ENCODE data around the genes FCRLB and OLFML2B.

GRCh38 chr1:161540616-161540982, 9.0 kb downstream of the FCGR3A start:
- PRO-cap, result no peak

GRCh38 chr1:161721263-161722364, at the start of gene FCRLB:
TSS of gene FCRLB (plus strand) at chr1:161721544.
- PRO-cap, result no peak

DNA sequence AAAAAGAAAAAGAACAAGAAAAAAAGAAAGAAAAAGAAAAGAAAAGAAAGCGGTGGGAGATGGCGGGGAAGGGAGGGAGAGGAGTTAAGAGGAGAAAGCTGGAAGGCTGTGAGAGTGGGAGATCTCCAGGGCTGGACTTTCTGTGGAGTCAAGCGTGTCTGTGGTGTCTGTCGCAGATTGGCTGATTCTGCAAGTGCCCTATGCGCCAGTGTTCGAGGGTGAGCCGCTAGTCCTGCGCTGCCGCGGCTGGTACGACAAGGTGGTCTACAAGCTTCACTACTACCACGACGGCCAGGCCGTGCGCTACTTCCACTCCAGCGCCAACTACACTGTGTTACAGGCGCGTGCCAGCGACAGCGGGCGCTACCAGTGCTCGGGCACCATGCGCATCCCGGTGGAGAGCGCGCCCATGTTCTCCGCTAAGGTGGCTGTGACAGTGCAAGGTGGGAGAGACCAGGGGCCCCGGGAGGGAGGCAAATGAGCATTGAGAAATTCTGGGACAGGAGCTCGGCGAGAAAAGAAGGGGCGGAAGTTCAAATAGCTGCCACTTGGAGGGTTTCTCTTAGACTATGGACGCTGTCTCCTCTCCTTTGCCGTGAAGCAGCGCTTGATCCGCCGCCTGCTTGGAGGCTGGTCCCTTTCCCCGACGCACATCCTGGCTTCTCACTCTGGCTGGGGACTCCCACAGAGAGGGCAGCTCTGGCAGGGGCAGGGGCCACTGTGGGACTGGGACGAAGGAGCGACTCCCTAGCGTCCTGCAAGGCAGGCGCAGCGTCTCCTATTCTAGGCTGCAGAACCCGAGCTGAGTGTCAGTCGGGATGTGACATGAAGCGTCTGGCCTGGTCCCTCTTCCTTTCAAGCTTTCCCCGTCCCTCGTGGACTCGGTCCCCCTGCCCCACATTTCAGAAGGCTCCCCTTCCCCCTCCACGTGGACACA, 4.6 kb downstream of the FCRLB start:
- PRO-cap, result no peak

DNA sequence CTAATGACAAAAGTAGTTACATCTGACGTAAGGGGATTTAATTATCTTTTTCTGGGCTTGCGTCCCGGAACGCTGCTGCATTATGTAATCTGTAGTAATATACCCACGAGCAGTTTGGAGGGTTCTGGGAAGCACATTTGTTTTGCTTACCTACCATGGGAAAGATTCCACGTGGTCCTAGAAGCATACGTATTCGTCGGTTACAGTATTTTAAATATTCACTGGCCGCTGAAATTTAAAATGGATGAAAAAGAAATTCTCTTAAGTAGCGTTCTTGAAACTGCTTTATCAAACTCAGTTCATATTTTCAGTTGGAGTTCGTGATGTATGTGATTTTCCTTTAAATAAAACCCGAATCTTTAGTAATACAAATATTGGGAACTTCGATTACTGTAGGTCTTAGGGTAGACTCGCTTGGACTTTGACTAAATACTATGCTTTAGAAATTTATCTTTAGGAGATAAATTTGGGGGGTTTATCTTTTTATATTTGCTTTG, 798 bp upstream of the ATF6 start:
- PRO-cap, result unidirectional peak, plus-strand start at position 112 of the sequence

GRCh38 chr1:161934184-161934473, 89.5 kb downstream of the OLFML2B start:
- PRO-cap, result no peak

DNA sequence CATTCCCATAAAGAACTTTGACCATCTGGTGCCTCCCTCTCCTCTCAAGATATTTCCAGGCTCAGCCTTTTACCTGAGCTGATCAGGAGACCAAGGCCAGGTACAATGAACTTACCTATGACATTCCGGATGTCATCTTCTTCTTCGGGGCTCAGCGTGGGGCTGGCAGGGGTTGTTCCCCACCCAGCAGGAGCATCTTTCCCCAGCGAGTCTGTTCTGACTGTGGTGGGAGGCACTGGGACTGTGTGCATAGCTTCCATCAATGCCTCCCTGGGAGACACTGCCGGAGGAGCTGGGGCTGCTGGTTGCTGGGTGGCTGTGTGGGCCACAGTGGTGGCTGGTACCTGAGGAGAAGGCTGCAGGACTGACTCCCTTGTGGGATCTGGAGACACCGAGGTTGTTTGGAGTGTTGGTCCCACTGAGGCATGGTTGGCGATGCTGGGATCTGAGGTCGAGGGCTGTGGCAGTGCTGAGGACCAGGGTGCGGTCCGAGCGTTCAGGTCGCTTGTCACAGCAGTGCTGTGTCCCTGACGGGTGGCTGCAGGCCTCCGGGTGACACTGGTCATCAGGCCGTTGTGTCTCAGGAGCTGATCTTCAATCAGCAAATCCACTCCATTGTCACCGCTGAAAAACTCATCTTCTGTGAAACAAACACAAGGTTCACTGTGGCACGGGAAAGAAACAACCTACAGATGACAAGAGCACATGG, 25.8 kb downstream of the OLFML2B start:
- PRO-cap, result no peak

DNA sequence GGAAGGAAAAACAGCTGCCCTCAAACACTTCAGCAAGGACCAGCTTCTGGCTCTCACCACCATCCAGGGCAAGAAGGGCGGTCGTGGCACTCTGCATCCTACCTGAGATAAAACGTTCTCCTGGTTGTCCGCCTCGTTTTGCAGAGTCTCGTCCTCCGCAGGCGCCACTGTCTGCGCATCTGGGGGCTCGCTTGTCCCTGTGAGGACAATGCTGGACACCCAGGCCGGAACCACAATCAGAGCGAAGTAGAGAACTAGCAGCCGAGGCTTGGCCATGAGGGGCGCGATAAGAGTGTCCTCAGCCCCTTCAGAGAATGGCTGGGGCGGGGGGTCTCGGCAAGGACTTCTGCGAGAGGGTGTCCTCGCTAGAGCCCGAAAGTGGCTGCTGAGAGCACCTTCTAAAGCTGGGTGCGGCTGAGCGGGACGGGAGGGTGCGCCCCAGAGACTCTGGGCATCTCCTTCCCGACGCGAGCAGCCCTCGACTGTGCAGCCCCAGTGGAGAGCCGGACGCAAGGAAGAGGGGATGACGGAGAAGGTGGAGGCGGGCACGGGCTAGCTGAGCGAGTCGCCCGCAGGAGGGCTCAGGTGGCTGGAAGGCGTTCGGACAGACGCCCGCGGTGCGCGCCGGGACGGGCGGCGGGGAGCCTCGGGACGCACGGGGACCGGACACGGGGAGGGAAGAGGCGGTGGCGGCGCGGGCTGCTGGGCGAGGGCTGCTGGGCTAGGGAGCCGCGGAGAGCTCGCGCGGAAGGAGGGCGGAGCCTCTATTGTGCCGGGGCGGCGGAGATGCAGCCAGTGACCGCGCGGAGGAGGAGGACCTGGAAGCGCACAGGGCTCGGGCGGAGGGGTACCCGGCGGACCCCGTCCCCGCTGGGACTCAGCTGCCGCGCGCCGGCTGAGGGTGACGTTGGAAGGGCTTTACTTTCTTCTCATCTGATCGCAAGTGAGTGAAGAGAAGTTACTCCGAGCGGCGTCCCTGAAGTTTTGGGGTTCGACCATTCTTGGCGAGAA, at the start of gene OLFML2B:
TSS of gene OLFML2B (minus strand) at position 715 of the 1,011 bp plus-strand sequence.
- PRO-cap, result bidirectional peak, plus-strand start at position 798 of the sequence, minus-strand start at position 715 of the sequence

DNA sequence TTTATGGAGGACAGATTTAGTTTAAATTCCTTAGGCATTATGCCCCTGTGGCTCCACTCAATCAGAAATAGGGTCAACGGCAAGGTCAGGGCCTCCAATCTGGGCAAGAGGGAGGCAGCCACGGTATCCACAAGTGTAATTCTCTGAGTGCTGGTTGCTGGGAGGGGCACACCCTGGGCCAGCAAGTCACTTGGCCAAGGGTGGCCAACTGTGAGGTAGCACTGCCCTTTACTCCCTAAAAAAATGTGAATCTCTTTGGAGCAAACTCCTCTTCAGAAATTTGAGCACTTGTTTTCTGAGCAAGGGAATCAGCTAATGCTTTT, 12.8 kb downstream of the SPATA46 start:
- PRO-cap, result no peak

- PRO-cap, result no peak
These were observed 13.4 kb upstream of the UAP1 start for GRCh38 chr1:162548085-162548594.

DNA sequence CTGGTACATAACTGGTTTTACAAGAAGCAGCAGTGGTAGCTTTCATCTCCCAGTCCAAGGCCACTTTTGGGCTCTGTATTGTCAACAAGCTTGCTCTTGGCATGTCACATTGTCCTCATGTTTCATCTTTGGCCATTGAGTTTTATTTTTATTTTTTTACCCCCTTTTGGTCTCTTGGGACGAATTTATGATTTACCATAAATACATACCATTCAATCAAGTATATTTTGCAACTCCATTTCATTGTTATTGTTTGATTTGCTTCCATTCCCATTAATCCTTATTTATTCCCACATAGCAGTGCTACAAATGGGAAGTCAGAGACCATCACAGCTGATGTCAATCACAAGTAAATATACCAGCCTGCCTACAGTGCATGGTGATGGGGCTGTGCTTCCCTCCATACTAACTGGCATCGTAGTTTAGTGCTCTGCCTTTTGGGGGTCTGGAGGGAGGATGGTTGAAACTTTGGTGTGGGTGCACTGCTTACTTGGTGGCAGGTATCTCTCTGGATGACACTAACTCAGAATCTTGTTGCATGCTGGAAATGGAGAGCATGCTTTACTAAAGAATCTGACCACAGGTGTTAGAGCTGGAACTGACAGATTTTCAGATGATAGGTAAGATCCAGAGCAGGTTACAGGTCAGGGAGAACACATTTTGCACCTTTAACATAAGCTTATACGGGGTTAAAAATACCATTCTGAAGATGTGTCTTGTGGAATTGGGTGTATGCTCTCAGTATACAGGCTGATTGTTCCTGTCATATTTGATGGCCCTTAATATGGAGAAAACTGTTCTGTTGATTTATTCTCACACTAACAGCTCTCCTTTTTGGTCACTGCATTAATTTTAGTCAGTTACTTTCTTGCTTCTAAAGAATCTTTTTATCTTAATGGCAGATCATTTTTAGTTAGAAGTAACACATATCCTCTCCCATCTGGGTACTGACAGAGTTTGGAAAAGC, 31.2 kb downstream of the UAP1 start:
- PRO-cap, result no peak

DNA sequence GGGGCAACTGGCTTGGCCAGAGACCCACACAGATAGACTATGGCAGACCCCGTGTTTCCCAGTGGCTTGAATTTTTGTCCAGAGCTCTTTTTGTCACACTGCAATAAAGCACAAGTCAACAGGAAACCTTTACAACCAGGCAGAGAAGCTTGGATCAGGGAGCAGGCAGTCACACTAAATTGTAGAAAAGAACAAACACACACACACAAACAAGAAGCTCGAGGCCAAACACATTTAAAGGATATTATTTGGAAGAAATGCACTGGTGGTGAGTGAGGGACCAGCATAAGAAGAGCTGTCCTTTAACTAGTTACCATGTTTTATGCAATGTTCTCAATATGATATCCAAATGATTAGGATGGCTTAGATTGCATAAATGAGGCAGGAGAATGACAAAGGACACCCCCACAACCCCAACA, 35.1 kb downstream of the DDR2 start:
- PRO-cap, result no peak

GRCh38 chr1:162696143-162697308, 64.3 kb downstream of the DDR2 start:
- PRO-cap, result no peak

GRCh38 chr1:162704857-162705086, 72.5 kb downstream of the DDR2 start:
- PRO-cap, result no peak

GRCh38 chr1:162732602-162733371, 57.7 kb upstream of the HSD17B7 start:
- PRO-cap, result no peak

GRCh38 chr1:162741819-162742166, 48.7 kb upstream of the HSD17B7 start:
- PRO-cap, result no peak

DNA sequence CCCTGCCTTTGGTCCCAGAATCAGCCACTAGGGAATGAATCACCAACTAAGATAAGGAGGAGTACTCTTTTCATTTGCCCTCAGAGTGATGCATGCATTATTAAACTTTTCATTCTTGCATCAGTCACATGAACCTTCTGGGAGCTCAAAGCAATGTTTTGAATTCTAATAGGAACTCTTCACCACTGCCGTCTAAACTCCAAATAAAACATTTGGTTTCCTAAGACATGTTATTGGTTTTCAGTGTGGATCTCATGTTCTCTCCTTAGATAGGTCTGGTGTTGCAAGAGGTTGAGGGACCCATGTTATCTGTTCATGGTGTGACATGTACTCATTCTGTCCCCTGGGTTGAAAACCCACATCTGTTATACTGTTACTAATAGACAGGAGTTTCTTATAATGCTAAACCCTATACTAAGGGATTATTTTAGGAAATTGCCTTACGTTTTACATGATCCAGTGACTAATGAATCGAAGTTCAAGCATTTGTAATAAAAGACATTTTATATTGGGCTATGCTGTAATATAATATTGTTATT, 17.8 kb upstream of the HSD17B7 start:
- PRO-cap, result no peak

- PRO-cap, result no peak
These were observed 5.7 kb upstream of the HSD17B7 start for GRCh38 chr1:162784808-162785163.

- PRO-cap, result no peak
These were observed 7.8 kb upstream of the CCDC190 start for GRCh38 chr1:162868769-162869197.

GRCh38 chr1:164558486-164558982, 450 bp upstream of the PBX1 start:
- PRO-cap, result bidirectional peak, plus-strand start at chr1:164559184, minus-strand start at chr1:164558796

- PRO-cap, result no peak
These were observed 29.9 kb downstream of the PBX1 start for GRCh38 chr1:164588507-164589731.